OCI-LY7 (cell line): ENCODE measurements around a stretch of chr15.

GRCh38 chr15:74040311-74041076 is 41.9 kb downstream of the GOLGA6A start:
- PRO-cap, result no peak
- RAMPAGE, long total RNA, result no peak

GRCh38 chr15:74044191-74044983 is 38.0 kb downstream of the GOLGA6A start:
- PRO-cap, result no peak
- RAMPAGE, long total RNA, result no peak

DNA sequence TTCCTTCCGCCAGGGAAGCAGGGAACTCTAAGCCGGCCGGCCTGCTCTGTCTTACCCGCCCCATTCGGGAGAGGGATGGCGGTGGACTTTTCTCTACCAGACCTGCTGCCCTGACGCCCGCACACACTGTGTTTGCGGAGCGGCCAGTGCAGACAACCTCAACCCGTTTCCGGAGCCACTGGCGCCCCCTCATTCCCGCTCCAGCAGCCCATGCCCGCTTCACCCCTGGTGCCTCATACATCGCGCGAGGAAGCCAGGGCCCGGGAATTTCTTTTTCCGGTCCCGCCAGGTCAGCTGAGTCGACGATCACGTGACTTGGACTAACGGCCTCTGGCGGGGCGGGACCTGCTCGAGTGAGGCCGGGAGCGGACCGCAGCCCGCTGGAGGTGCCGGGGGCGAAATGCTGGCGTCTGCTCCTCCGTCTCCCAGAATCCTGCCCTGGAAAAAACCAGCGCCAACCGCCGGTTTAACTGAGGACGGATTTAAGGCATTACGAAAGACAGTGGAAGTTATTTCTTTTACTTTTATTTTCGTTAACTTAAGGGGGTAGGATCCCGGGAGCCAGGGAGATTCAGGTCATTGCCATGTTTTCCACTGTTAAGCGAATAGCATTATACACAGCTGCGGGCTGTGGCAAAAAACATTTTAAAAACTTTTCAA is 17.7 kb upstream of the GOLGA6A start:
- PRO-cap, result unidirectional peak, minus-strand start at position 268 of the sequence
- RAMPAGE, long total RNA, result no peak

DNA sequence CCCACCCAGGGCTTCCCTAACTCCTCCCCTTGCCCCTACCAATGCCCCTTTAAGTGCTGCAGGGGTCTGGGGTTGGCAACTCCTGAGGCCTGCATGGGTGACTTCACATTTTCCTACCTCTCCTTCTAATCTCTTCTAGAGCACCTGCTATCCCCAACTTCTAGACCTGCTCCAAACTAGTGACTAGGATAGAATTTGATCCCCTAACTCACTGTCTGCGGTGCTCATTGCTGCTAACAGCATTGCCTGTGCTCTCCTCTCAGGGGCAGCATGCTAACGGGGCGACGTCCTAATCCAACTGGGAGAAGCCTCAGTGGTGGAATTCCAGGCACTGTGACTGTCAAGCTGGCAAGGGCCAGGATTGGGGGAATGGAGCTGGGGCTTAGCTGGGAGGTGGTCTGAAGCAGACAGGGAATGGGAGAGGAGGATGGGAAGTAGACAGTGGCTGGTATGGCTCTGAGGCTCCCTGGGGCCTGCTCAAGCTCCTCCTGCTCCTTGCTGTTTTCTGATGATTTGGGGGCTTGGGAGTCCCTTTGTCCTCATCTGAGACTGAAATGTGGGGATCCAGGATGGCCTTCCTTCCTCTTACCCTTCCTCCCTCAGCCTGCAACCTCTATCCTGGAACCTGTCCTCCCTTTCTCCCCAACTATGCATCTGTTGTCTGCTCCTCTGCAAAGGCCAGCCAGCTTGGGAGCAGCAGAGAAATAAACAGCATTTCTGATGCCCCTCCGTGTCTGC is 2.8 kb downstream of the ISLR start:
- PRO-cap, result no peak
- RAMPAGE, long total RNA, result no peak

DNA sequence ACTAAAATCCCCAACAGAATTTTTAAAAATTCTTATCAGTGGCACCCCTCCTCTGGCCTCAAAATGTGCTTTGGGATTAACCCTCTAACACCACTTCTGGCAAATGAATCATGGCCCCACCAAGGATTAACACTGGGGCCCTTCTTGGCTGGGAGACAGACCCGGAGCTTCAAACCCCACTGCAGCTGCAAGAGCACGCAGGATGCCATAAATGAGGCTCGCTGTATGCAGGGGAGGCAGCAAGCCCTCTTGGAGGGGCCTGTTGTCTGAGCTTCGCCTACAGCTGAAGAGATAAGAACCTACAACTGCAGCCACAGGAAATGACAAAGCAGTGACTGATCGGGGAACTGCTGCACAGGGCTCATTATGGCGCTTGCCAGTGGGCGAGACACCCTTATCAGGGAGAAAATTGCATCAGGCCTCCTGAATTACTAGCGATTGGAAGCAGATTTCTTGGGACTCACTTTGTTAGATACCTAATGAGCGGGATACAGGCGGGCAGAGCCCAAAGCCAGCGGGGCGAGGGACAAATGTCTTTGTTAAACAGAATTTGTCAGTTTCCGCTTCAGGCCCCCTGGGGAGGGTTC is 54.9 kb downstream of the CCDC33 start:
- PRO-cap, result no peak
- RAMPAGE, long total RNA, result no peak

DNA sequence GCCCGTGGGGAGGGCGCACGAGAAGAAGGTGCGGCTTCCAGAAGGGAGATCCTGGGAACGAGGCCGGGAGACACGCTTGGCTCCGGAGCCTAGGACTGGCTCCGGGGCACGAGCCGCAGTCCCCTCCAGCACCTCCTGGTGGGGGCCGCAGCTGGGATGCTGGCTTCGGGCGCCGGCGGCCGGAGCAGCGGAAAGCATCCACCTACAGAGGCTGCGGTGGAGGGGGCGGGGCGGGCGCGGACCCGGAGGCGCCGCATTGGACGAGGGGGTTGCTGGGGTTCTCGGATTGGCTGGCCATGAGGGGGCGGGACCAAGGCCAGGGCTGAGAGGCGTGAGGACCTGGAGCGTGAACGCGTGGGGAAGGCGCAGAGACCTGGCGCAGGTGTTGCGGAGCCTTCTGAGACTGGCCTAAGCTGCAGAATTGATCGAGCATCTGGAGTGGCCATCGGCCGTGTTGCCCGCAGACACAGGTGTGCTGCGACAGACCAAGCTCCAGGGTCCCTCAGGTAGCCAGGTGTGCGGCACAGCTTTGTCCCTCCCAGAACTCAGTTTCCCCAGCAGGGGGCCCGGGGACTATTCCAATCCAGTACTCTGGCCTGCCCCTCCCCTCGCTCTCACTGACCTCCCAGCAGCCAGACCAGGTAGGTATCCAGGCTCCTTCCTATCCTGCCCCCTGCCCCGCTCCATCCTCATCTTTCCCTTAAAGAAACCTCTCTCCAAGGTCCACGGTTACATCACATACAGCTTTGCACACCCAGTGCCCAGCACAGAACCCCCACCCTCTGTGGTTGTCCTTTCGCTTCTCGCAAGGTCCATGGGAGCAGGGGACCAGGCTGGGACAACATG is 7.0 kb upstream of the CYP11A1 start:
- PRO-cap, result bidirectional peak, plus-strand start at position 325 of the sequence, minus-strand start at position 181 of the sequence
- RAMPAGE, long total RNA, result no peak

DNA sequence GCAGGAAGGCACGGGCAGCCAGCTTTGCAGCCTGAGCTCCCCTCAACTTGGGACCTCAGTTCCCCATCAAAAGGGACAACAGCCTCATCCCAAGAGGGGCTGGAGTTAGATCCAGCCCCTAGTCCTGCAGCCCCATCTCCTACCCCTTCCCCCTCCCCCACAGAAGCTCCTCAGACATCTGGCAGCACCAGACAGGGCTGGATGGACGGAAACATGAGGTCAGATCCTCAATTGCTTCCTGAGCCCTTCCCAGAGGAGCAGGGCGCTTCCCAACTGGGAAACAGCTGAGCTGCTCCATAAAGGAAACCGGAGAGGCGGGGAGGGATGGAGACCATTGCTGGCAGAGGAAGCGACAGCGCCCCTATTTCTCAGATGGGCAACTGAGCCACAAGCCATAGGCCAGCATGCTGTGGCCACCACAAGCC is 18.2 kb upstream of the CYP11A1 start:
- PRO-cap, result no peak
- RAMPAGE, long total RNA, result no peak

- PRO-cap, result no peak
- RAMPAGE, long total RNA, result no peak
Observed at GRCh38 chr15:74397312-74398019, 30.0 kb upstream of the CYP11A1 start.

DNA sequence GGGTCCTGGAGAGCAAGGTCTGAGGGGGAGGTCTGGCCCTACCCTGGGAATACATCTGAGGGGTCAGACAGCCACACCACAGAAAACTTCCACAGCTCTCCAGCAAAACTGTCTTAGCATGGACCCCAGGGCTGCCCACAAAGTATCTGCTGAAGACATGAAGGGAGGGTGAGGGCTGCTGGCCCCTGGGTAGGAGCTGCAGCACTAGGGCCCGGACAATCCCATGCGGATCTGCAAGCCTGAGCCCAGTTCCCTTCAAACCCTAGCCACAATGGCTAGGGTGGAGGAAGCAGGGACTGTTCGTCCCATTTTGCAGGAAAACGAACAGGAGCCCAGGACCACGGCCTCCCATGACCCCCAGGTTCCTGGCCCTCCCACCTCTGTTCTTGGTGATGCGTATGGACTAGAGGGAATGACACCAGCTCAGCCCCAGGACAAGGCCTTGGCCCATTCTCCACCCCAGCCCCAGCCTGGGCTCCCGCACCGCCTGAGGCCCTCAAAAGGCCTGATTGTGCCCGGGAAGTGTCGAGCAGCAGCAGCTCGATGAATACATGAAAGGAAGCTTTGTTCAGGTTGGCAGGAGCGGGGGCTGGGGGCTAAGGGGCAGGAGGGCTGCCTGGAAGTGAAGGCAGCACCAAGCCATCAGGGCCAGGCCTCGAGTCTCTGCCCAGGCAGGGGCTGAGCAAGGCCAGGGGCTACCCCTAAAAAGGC is 12.4 kb downstream of the SEMA7A start:
- PRO-cap, result no peak
- RAMPAGE, long total RNA, result no peak

GRCh38 chr15:74423751-74424532 is 9.8 kb downstream of the SEMA7A start:
- PRO-cap, result no peak
- RAMPAGE, long total RNA, result no peak

DNA sequence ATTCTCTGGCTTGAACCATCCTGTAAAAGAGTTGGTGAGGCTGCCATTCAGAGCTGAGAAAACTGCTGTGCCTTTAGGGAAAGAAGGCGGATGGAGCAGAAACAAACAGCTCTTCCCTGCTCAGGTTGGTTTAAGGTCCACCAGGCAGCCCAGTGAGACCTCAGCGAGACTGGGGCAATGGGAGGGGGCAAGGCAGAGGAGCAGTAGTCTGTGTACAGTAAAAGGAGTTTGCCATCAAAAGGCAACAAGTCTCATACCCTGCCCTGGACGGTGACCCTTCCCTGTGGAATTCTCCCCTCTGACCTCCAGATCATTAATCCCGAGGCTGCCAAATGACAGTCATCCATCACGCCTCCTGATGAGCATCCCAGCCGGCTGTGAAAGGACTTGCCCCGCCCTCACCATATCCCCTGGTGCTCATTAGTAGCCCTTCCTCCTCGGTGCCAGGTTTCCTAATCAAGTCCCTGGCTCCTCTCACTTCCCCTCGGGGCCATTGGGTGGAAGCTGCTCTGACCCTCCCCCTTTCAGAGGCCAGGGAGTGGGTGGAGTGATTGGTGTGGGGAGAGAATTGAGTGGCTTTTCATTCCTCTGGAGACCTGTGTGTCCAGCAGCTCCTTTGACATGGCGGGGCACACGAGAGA is 27.2 kb upstream of the CLK3 start:
- PRO-cap, result no peak
- RAMPAGE, long total RNA, result no peak

DNA sequence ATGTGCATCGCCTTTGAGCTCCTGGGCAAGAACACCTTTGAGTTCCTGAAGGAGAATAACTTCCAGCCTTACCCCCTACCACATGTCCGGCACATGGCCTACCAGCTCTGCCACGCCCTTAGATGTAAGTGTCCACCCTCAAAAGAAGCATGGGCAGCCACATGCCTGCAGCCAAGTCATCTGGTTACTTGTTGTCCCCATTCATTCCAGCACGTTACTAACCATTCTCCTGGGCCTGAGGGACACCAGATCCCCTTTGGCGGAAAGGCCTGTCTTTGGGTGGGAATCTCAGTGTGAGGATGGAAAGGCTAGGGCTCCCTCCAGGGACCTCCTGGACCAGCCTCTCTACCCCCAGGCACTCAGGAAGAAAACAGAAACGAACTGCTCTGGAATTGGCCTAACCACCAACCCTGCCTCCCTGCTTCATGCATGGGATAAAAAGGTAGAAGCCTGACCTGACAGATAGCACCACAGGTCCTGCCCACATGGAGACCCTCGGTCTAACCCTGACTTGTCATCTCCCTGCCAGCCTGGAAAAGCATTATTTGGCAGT is 10.3 kb downstream of the CLK3 start:
- PRO-cap, result no peak
- RAMPAGE, long total RNA, result no peak

- PRO-cap, result bidirectional peak, plus-strand start at chr15:74784566, minus-strand start at chr15:74784468
- RAMPAGE, long total RNA, result no peak
Observed at GRCh38 chr15:74784474-74785267, 2.8 kb downstream of the CSK start.

- PRO-cap, result unidirectional peak, minus-strand start at chr15:74785812
- RAMPAGE, long total RNA, result no peak
Observed at GRCh38 chr15:74785268-74786098, 3.6 kb downstream of the CSK start.

GRCh38 chr15:74954353-74955063 is 2.1 kb downstream of the RPP25 start:
- PRO-cap, result no peak
- RAMPAGE, long total RNA, result no peak

GRCh38 chr15:74958058-74959017 is 1.8 kb upstream of the RPP25 start:
- PRO-cap, result no peak
- RAMPAGE, long total RNA, result no peak

DNA sequence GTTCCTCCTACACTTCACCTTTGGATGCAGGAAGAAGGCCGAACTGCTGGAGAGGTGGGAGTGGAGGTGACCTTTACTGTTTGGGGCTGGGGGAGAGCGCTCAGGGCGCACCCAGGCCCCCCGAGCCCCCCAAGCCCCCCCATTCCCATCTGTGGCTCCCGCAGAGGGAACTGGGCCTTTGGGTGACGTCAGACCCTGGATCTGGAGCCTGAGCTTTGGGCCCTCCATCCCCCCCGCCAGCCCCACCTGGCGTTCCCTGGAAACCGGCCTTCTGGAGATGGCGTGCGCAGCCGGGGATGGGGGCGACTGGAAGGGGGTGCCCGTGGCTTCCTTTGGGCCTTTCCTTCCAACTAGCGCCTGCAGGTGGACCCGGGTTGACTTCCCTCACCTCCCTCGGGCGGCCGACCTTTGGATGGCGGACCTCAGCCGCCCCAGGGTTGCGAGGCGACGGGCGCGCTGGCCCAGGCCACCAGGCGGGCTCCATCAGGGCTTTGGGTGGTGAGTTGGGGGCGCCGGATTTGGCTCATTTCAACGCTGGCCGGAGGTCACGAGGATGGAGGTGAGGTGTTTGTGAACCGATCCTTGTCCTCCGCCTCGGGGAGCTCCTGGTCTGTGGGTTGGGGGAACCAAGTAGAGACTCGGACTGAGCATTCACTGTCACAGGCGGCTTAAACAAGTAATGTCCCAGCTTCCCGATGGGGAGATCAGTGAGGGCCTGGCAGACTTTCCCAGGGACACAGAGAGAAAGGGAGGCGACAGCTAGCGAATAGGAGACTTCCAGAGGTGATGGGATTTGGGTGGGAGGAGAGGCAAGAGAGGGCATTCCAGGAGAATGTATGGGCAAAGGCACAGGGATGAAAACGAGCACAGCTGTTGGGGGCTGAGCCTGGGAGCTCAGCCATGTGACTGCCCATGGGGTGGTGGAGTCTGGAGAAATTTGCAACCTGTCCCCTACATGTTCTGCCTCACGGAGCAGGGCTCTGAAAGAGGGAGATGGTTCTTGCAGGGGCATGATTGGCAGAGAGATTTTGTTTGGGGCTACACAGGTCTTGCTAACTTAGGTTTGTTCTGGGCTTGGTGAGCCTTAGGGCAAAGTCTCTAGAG is 751 bp downstream of the SCAMP5 start:
- PRO-cap, result no peak
- RAMPAGE, long total RNA, result no peak

GRCh38 chr15:75034606-75034909 is 11.2 kb downstream of the PPCDC start:
- PRO-cap, result no peak
- RAMPAGE, long total RNA, result no peak

DNA sequence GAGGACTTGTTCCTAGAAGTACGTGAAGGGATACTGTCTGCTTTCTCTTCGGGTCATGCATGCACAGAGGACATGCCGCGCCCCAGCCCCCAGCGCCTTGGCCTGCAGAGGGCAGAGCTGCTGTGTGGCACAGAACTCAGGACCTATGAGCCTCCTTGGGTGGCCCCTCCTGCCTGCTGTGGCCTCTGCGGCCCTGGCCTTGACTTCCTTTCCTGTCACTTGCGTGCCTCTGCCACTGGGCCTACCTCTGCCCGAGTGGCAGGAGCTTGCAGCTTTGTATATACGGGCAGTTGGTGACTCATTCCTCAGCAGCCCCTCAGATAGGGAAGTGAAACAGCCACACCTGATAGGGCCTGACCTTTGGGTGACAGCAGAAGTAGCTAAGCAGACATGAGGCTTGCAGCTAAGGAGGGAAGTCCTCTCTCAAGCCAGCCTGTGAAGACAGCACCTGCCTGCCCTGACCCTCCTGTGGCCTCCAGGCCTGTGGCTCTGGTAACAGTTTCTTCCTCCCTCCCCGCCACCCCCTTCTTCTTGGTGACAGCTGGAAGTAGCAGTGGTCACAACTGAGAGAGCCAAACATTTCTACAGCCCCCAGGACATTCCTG is 19.6 kb downstream of the PPCDC start:
- PRO-cap, result bidirectional peak, plus-strand start at position 387 of the sequence, minus-strand start at position 257 of the sequence
- RAMPAGE, long total RNA, result no peak

GRCh38 chr15:75201981-75202974 is 596 bp downstream of the C15orf39 start:
- PRO-cap, result bidirectional peak, plus-strand start at chr15:75202908, minus-strand start at chr15:75202743
- RAMPAGE, long total RNA, result no peak